ENCODE measurements around a stretch of chr7.

- RAMPAGE, long total RNA = no peak
- RRBS = no CpG with 5 or more reads among the region's 9 CpGs
Measured at GRCh38 chr7:130884252-130884816, 150.3 kb upstream of the KLF14 start.

GRCh38 chr7:130909994-130910647 is 176.1 kb upstream of the KLF14 start:
- RAMPAGE, long total RNA = no peak
- RRBS = no CpG with 5 or more reads among the region's 8 CpGs

DNA sequence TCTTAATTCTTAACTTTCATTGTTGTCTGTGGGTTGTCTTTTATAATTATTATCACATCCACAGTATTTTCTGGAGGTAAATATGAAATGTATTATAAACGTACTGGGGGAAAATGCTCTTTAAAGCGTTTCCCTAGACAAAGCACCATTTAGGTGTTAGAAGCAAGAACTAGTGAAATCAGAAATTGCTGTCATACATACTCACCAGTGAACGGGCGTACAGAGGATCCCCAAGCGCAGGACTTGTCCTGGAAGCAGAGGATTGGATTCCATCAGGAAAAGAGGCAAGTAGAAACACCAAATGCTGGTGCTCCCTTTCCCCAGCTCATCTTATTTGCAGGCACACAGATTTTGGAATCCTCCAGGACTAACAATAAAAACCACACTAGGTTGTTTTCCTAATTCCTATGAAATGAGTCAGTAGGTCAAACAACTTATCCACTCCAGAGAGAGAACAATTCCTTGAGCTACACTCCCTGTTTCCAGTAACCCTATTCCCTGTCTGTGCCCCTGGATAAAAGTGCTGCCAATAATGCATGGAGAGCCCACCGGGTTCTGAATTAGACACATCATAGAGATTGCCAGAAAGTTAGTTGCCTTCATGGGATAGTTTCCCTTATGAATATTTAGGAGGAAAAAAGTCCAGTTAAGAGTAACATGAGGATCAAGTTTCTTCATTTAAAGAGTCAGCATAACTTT is 178.0 kb upstream of the KLF14 start:
- RAMPAGE, long total RNA = no peak
- RRBS = no CpG with 5 or more reads among the region's 6 CpGs

DNA sequence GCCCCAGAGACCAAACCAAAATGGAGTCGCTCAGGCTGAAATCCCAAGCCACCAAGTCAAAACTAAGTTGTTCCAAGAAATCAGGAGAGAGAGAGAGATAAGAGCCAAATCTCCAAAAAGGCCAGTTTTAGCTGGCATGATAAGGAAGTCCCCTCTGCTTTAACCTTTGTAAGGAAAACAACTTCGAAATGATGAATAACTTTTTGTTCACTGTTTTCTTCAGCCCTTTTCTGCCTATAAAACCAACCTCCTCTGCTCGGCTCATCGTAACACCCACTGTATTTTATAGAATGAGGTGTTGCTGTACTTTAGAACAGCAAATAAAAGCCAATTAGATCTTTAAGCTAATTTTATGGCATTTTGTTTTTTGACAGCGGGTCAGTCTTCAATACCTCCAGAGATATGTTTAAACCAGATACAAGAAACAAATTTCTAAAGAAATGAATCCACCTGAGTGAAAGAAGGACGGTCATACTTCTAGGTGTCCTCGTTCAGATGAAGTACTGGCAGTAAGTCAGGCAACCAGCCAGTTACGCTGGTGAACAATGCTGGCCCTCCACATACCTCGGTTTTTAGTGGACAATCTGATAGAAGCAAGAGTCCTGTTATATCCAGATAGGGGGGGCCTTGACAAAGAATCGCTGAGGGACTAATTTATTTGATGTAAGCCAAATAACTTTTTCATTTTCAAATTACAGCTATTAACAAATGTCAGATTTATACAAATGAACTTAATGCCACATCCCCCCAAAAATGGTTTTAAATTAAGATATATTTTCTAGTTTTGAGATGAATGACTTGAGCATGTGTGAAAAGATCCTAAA is 266.3 kb upstream of the KLF14 start:
- RAMPAGE, long total RNA = no peak
- RRBS = no CpG with 5 or more reads among the region's 10 CpGs

GRCh38 chr7:131044861-131045104 is 282.9 kb upstream of the MKLN1 start:
- RAMPAGE, long total RNA = no peak
- RRBS = no CpG with 5 or more reads among the region's 2 CpGs

GRCh38 chr7:131047880-131048481 is 279.7 kb upstream of the MKLN1 start:
- RAMPAGE, long total RNA = no peak
- RRBS = no CpG with 5 or more reads among the region's 2 CpGs

DNA sequence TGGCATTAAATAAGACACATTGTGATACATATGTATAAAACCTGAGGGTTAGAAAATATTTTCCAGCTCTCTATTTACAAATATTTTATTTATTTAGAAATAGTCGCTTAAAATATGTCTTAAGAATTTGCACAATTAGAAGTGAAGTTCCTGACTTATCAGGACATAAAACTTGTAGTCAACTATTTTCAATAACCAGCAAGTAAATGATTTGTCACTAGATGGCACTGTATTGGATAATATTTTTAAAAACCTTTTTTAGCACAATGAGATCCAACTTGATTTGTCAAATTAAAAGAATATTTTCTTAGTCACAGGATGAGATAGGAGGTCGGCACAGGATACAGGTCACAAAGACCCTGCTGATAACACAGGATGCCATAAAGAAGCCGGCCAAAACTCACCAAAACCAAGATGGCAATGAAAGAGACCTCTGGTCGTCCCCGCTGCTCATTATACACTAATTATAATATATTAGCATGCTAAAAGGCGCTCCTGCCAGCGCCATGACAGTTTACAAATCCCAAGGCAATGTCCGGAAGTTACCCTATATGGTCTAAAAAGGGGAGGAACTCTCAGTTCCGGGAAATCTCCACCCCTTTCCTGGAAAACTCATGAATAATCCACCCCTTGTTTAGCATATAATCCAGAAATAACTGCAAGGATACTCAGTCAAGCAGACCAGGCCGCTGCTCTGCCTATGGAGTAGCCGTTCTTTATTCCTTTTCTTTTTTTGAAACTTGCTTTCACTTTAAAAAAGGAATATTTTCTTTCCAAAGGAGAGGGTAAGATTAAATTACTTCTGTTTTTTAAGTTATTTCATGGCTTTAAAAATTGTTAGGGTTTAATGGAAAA is 255.8 kb upstream of the MKLN1 start:
- RAMPAGE, long total RNA = no peak
- RRBS = no CpG with 5 or more reads among the region's 11 CpGs

- RAMPAGE, long total RNA = no peak
- RRBS = no CpG with 5 or more reads among the region's 4 CpGs
Measured at GRCh38 chr7:131203119-131203732, 124.5 kb upstream of the MKLN1 start.

DNA sequence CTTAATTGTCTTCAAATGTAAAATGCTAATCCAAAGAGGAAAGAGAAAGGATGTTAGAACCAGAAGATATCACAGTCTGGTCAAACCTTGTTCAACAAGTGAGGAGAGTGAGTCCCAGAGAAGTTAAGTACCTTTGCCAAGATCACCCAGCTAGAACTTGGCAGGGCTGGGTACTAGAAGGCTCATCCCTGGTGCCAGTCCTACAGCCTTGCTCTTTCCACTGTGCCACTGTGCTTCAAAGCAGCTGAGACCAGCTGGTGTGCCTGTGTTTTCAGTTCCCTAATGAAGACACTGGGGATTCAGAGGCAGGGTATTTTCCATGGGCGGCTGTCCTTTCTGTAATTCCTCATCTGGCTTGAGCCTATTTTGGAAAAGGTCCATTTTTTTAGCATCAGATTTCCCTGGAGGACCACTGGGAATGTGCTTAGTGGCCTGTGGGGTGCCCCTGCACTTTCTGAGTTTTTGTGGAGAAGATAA is 54.7 kb upstream of the MKLN1 start:
- RAMPAGE, long total RNA = no peak
- RRBS = no CpG with 5 or more reads among the region's 1 CpG

GRCh38 chr7:131334536-131335339 is 7.1 kb downstream of the MKLN1 start:
- RAMPAGE, long total RNA = no peak
- RRBS = no CpG with 5 or more reads among the region's 6 CpGs

DNA sequence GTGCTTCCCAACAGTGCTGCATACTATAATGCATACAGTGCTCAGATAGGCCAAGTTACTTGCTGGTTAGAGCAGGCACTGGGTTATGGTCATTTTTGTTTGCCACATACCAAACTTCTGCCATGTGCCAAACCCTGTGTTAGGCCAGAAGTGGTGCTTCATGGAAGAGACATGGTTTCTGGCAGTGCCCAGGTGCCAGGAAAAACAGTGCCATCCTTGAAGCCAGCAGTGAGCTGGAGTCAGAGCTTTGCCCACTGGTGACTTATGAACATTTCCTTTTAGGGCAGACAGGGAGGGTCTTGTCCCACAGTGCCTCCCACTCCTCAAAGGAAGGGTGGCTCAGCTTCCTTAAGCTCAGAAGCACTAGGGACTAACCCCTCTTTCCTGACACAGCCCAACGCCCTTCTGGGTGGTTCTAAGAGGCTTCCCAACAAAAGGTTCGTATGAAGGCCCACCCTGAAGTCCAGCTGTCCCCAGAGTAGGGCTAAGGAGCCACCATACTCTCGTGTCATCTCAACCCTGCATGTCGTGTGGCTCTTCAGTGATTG is 2.0 kb downstream of the PODXL start:
- RAMPAGE, long total RNA = no peak
- RRBS = no CpG with 5 or more reads among the region's 4 CpGs

DNA sequence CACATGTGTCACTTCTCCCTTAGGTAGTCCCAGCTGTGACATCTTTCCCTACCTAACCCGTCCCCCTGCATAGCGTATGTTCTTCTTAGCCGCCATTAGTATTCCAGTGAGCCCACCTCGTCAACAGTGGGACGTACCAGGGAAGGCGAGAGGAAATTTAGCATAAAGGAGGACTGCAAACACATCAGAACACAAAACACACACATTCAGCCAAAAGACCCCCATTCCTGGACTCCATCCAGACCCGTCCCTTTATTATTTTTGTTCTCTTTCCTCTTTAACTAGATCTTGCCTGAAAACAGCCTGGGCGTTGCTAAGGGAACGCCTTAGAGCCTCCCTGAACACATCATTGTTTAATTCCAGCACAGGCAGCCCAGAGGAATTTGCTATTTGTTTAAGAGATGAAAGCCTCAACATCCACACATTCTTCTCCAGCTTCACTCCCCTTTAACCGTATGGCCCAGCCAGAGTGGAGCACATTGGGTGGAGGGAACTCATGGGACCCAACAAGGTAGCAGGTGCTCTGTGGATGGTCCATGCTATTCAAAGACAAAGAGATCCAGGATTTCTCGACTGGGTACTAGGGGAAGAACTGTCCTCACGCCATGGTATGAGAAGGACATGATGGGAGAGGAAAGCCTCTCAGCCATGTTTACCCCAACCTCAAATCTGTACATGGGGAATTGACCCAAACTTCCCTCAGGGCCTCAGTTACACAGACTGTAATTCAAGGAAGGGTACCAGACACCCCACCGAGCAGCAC is 44.2 kb upstream of the PODXL start:
- RAMPAGE, long total RNA = no peak
- RRBS = no CpG with 5 or more reads among the region's 13 CpGs

DNA sequence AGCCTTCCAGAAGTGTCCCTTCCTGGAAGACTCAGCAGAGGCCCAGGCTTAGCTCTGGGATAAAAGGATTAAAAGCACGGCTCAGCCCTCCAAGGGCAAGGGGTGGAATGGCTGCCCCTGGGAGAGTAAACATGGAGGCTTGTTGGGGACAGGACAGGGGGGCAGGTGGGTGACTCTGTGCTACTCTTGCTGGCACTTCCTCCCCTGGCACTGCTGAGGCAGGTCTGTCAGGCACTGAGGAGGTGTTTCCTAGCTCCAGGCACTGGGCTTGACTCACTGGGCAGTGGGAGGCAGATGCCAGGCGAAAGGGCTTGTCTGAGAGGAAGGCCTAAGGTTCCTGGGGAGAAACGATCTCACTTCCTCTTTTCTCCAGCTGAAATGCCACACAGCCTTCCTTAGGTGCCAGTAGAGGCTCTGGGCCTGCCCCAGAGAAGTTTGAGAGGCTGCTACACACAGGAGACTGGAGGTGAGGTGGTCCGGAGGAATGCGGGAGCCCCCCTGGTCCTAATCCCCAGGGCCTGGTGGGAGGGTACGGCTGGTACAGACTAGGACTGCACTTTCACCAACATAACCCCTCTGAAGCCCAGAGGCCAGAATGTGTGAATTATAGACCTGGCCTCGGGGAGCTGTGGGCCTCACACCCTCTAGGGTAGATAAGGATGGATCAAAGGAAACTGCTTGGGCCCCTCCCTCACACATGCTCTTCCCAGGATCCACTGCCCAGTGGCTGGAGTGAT is 63.2 kb upstream of the PODXL start:
- RAMPAGE, long total RNA = no peak
- RRBS = no CpG with 5 or more reads among the region's 7 CpGs

DNA sequence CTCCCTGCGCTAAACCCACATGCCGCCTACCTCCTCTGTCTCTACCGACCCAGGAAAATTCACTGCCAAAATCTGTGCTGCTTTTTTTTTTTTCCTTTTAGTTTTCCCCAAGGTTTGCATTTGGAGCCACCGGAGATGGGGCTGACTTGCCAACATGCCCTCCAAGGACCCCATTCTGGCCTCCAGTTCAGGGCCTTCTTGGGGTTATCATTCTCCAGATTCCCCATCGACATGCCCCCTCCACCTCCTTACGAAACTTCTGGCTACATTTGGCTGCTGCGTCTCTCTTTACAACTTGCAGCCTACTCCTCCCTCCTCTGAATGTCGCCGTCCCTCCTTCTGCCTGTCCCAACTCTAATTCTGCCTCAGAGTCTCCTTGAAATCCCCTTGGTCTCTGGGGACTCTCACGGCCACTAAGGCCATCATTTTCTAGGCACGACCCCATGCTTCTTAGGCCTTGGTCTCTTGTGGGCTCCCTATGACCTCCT is 72.2 kb upstream of the PODXL start:
- RAMPAGE, long total RNA = no peak
- RRBS = no CpG with 5 or more reads among the region's 11 CpGs

GRCh38 chr7:131948453-131949244 is 392.2 kb upstream of the PODXL start:
- RAMPAGE, long total RNA = no peak
- RRBS = no CpG with 5 or more reads among the region's 8 CpGs

DNA sequence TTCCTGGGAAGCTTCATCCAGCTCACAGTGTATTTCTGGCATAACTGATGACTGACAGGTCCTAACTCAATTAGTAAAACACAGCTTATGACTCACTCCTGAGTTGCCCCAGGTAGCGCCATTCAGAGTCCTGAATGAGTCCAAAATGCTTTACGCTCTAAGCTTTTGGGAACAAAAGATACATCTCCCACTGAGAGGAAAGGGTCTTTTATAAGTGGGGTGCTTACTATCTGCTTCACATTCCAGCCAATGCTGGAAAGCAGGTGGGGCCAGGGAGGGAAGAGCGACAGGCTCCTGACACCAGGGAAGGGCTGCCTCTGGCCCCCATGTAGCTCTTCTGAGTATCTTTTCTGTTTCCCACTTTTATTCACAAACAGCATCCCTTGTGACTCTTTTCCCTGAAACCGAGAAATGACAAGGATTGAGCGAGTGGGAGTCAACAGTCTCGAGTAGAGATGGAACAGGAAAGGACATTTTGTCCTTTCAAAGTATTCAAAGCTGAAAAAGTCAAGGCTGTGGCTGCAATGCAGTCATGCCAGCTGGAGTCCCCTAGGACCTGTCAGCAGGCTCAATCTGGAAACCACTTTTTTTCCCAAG is 479.3 kb upstream of the PODXL start:
- RAMPAGE, long total RNA = no peak
- RRBS = no CpG with 5 or more reads among the region's 6 CpGs

GRCh38 chr7:132225197-132225549 is 351.1 kb downstream of the PLXNA4 start:
- RAMPAGE, long total RNA = no peak
- RRBS = no CpG with 5 or more reads among the region's 5 CpGs

DNA sequence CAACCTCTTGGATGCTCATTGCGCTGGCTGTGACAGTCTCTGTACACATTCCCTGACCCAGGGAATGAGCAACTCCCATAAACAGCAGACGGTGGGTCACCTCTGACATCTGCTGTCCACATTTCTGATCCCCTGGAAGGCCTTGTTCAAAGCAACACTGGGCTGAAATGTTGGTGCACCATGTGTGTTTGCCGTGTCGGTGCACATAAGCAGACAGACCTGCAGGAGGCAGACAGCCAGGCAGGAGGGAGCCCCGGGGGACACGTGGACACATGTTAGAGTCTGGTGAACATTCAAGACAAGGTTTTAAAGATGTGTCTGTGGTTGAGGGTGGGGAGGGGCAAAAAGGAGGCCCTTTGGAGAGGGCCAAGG is 254.9 kb downstream of the PLXNA4 start:
- RAMPAGE, long total RNA = no peak
- RRBS = no CpG with 5 or more reads among the region's 6 CpGs

DNA sequence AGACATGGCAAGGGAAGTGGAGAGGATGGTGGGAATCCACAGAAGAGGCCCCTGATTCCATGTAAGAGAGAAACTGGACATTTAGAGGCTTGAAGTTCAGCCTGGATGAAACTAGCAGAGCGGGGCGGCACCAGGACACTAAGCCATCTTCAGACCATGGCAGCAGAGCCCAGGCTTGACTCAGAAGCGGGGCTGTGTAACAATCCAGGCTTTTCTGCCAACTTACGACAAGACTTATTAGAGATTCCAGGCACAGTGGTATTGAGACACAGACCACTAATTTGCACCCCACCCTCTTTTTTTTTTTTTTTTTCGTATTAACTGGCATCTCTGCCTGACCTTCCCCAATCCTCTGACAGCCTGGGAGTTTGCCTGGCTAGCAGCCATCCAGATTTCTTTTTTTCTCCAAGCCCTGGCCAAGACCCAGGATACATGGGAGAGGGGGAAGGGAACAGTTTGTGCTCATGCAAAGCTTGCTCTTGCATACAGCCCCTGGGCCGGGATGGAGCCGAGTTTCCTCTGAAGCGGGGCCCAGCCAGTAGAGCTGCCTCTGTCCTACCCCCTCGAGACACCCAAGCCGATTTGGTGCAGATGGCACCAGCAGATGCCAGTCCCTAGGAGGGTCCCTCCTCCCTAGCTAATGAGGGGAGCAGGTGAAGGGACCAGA is 182.4 kb downstream of the PLXNA4 start:
- RAMPAGE, long total RNA = no peak
- RRBS = no CpG with 5 or more reads among the region's 10 CpGs

DNA sequence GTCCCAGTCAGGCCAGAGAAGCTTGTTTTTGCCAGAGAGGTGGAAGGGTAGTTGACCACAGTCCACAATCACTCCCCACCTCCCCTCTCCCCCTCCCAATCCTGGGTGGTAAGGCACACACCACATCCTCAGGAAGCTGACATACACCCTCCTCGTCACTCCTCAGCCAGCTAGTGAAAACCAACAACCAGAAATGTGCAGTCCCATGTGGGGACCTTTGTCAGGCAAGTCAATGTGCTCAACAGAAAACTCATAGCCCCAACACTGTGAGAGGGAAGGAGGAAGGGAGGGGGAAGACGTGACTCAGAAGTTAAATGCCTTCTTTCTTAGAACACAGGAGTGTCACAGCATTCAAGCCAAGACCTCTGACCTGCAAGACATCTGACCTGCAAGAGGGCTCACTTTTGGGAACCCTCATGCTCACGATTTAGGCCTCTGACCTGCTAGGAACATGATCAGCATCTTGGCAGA is 145.0 kb downstream of the PLXNA4 start:
- RAMPAGE, long total RNA = no peak
- RRBS = no CpG with 5 or more reads among the region's 3 CpGs